ENCODE data around the gene NEK6.

DNA sequence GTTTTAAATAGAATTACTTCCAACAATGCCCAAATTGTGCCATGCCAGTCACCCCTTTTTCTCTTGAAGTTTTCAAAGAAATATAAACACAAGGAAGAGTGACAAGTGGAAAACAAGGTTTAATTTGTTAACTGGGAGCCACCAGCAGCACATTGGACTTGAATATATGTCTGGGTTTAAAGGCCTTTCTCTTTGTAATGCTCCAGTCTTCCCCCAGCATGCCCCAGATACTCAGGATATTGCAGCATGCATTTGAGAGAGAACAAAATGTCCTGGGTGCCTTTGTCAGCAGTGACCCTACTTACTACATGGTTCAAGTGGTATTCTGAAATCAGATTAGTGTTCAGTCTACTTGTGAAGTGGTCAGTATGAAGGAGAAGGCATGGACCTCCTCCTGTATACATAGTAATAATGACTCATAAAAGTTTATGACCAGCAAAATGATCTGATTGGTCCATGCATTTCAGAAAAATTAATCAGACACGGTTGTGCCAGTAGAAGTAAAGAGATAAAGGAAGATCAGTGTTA is 25.3 kb downstream of the GPR21 start:
- PRO-cap: no peak

DNA sequence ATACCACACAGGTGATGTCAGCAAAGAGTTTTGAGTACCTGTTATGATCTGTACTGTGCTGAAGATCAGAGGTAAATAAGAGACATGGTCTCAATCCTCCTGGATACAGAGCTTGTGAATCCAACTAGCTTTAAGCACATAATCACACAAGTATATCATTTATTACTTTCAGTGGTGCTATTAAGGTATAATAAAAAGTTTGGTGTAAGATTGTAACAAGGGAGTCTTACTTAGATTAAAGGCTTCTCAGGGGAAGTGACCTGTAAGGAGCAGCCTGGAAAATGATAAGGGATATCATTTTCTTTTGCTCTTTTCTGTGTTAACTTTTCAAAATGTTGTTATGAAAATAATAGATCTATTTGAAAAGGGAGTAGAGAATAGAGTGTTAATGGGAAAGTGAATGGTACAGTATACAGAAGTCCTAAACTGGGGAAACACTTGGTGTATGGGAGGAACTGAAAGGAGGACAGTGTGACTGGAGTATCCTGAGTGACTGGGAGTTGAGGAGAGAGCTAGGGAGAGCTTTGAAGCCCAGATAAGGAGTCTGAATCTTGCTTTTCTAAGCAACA is 38.0 kb downstream of the GPR21 start:
- PRO-cap: no peak

GRCh38 chr9:123104135-123104545 is 70.7 kb downstream of the GPR21 start:
- PRO-cap: no peak

DNA sequence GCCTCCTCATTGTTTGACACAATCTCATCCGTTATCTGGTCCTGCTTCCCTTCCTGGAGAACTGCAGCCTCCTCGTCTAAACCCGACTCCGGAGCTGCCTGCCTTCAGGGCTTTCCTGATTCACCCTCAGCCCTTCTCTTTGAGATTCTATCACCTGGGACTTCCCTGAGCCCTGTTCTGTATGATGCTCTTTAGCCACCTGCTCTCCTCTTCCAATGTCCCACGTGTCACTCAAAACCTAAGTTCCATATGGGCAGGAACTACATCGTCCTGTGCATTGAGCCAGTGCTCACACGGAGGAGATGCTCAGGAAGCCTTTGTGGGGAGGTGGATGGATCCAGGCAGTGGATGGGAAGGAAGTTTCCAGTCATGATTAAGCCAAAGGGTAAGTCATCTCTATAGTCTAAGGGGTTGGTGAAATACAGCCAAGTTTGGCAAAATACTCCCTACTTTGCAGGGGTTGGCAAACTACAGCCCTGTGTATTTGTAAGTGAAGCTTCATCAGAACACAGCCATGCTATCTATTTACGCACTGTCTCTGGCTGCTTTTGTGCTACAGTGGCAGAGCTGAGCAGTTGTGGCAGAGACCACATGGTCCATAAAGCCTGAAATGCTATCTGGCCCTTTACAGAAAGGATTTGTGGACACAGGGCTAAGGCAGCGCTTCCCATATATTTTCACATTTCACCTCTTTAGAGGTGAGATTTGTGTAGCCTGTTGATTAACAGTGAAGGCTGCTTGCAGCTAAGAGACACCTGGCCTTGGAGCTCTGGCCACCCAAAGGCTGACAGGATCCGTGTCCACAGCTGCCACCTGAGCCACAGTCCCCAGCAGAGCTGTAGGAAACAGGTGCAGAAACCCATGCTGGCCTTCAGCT is 80.1 kb downstream of the GPR21 start:
- PRO-cap: no peak

GRCh38 chr9:123136043-123136748 is 102.7 kb downstream of the GPR21 start:
- PRO-cap: no peak

- PRO-cap: unidirectional peak, minus-strand start at chr9:123326739
Measured at GRCh38 chr9:123326461-123327058, 29.4 kb upstream of the CRB2 start.

- PRO-cap: no peak
Measured at GRCh38 chr9:123356385-123356601, 296 bp downstream of the CRB2 start.

DNA sequence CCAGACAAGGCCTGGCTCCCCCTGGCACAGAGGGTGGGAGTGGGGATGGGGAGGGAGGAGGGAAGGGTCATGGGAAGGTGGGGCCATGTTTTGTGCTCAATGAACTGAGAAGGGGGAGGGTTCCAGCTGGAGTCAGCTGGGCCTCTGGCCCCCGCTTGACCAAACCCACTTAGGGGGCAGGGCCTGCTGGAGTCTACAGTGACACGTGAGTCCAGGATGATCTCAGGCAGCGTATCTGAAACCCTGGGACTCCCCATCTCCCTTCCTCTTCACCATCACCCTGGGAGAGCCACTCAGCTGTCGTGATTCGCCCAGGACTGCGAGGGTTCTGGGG is 8.5 kb downstream of the CRB2 start:
- PRO-cap: no peak

GRCh38 chr9:123455840-123456448 is 99.9 kb downstream of the CRB2 start:
- PRO-cap: no peak

DNA sequence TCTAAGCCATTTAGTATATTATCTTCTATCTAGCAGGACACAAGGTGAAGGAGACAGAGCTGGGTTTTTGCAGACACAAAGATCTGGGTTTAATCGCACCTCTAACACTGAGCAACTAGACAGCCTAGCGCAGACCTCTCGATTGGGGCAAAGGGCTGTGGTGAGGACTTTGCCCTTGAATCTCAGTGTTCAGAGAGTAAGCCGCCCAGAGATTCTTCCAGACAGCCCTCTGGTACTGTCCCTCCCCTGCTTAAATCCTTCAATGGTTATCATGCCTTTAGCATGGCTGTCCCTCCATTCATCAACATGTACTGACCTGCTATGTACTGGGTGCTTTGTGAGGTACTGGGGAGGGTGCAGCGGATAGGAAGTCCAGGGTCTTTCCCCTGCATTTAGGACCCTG is 128.2 kb downstream of the CRB2 start:
- PRO-cap: no peak

- PRO-cap: no peak
Measured at GRCh38 chr9:123642377-123643141, 286.6 kb downstream of the CRB2 start.

DNA sequence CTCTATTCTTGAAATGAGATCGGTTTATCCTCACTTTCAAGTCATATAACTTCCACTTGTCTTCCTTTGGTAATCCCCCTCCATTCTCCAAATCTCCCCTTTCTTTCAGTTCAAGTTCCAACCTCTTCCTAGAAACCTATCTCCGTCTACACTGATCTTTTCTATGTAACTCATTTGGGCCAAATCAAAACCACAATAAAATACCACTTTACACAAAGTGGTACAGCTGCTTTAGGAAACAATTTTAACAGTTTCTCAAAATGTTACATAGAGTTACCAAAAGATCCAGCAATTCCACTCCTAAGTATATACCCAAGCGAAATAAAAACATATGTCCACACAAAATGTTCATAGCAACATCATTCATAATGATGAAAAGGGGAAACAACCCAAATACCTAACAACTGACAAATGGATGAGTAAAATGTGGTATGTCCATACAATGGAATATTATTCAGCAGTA is 6.3 kb downstream of the DENND1A start:
- PRO-cap: no peak

GRCh38 chr9:124214036-124214366 is 43.7 kb upstream of the NEK6 start:
- PRO-cap: no peak

DNA sequence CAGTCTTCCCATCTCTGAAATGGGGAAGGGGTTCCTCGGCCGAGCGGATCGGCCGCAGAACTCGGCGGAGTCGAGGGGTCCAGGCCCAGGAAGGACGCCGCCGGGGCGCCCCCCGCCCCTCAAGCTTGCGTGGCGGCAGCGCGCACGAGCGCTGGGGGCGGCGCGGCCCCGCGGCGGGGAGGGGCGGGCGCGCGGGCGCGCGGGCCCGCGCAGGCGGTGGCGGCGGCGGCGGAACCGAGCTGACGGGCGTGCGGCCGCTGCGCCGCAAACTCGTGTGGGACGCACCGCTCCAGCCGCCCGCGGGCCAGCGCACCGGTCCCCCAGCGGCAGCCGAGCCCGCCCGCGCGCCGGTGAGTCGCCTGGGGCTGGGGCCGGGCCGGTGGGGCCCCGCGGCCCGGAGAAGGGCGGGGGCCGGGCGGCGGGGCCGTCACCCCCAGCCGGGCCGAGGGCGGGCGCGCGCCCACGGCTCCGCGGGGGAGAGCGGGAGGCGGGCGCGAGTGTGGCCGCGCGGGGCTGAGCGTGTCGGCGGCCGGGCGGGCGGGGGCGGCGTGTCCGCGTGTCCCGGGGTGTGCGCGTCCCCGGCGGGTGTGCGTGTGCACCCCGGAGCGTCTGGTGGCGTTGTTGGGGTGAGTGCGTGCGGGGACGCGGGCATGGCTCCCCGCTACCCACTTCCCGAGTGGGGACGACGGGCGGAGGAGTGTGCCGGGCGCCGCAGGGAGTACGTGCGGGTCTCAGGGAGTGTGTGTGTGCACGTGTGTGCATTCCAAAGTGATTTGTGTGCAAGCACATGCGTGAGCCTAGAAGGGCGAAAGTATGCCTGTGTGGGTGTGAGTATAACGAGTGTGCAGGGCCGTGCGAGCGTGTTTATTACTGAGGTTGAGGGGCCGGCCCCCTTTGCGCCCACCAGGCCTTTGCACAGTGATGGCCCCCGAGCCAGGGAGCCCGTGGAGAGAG is at the start of gene NEK6:
NEK6 (plus strand) TSS at position 214 of the 954 bp plus-strand sequence.
- PRO-cap: bidirectional peak, plus-strand start at position 216 of the sequence, minus-strand start at position 127 of the sequence; bidirectional peak, plus-strand start at position 473 of the sequence, minus-strand start at position 468 of the sequence; unidirectional peak, plus-strand start at position 830 of the sequence

GRCh38 chr9:124259070-124259269 is 1.2 kb downstream of the NEK6 start:
- PRO-cap: bidirectional peak, plus-strand start at chr9:124259374, minus-strand start at chr9:124259189

GRCh38 chr9:124270721-124271504 is 13.2 kb downstream of the NEK6 start:
- PRO-cap: no peak

DNA sequence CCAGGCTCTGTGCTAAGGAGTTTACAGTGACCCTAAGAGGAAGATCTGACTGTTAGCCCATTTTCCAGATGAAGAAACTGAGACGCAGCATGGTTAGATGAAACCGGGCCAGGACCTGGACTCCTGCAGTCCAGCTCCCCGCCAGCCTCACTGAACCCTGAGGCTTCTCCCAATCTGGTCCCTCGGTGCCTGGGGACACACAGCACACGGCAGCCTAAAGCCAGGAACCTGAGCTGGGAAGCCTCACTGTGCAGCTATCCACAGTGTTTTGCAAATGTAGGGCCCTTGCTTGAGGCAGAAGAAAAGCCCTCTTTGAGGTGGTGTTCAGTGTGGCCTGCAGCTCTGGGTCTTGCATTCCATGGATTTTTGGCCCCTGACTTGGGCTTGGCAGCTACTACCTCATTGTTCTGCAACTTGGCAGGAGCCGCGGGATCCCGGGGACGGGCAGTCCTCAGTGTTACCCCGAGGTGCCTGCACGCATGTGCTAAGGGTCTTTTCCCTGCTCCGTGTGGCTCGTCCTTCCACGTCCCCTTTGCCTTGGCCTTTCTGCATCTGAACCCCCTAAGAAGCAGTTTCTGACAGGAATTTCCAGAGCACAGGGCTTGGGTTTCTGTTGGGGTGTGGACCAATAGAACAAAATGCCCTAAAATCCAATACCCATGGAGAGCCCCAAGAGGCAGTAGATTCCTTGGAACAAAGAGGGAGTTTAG is 39.7 kb downstream of the NEK6 start:
- PRO-cap: no peak

GRCh38 chr9:124347437-124348272 is 67.6 kb downstream of the PSMB7 start:
- PRO-cap: no peak

DNA sequence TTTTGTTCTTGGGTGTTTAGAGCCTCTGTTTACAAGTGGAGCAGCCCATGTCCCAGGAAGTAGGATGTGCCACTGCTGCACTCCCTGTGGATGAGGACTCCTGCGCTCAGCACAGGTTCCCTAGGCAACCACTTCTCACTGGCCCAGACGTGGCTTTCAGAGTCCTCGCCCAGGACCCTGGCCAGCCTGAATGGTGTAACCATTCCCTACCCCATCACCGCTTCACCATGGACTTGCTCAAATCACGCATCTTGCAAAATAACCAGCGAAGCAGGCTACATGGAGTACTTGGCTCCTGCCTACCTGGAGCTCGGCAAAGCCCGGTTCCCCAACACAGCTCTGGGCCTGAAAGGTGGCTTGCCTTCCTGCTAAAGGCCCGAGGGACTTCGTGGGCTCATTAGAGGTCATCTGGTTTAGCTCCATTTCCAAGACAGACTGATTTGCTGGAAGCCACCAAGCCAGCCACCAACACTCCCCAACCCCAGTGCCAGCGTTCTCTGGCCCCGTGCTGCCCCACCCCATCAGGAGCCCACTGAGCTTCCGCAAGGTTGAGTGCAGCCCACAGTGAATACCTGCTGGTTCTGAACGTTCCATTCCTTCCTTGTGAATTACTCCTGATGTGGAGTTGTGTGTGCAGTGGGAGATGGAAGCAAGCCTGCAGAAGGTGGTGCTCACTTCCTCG is 59.8 kb downstream of the PSMB7 start:
- PRO-cap: no peak

DNA sequence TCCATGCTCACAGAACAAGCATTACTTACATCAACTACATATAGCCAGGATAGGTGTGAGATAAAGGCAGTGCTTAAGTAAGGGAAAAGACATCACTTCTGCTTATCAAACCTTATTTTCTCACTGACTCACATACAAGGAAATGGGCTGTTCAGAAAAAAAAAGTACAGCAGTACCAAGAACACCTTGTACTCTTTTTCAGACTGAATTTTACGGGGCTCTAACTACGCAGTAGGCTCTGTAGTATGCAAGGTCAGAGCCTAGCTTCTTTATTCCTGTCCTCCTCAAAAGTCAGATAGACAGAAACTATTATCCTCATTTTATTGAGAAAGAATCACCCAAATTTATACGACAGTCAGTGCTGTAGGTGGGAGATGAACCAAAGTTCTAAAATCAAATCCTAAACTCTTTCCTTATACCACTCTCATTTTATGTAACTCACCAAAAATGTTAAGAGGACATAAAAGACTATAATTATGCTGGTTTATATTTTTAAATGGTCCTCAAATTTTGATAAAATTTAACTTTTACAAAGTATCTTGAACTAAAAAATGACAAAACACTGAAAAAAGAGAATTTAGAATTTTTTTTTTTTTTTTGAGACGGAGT is 5.7 kb downstream of the PSMB7 start:
- PRO-cap: no peak